Metastatic Pancreatic Carcinoma in the Ovary (tissue), 1 donor: ENCODE measurements around the genes ULK4, CCDC13 and GASK1A.

DNA sequence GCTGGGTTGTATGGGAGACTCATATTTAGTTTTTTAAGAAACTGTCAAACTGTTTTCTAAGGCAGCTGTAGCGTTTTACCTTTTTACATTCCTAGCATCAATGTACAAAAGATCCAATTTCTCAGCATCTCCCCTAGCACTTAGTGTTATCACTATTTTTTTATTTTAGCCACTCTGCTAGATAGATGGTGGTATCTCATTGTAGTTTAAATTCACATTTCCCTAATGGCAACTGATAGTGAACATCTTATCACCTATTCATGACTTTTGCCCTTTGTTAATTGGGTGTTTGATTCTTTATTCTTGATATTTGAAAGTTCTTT, 201.4 kb downstream of the CTNNB1 start:
- PRO-cap = no peak

DNA sequence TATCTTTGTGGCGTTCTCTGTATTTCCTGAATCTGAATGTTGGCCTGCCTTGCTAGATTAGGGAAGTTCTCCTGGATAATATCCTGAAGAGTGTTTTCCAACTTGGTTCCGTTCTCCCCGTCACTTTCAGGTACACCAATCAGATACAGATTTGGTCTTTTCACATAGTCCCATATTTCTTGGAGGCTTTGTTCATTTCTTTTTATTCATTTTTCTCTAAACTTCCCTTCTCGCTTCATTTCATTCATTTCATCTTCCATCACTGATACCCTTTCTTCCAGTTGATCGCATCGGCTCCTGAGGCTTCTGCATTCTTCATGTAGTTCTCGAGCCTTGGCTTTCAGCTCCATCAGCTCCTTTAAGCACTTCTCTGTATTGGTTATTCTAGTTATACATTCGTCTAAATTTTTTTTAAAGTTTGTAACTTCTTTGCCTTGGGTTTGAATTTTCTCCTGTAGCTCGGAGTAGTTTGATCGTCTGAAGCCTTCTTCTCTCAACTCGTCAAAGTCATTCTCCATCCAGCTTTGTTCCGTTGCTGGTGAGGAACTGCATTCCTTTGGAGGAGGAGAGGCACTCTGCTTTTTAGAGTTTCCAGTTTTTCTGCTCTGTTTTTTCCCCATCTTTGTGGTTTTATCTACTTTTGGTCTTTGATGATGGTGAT, 315.1 kb downstream of the ULK4 start:
- PRO-cap = no peak

- PRO-cap = no peak
These were observed 1.1 kb downstream of the ULK4 start for GRCh38 chr3:41960691-41961320.

DNA sequence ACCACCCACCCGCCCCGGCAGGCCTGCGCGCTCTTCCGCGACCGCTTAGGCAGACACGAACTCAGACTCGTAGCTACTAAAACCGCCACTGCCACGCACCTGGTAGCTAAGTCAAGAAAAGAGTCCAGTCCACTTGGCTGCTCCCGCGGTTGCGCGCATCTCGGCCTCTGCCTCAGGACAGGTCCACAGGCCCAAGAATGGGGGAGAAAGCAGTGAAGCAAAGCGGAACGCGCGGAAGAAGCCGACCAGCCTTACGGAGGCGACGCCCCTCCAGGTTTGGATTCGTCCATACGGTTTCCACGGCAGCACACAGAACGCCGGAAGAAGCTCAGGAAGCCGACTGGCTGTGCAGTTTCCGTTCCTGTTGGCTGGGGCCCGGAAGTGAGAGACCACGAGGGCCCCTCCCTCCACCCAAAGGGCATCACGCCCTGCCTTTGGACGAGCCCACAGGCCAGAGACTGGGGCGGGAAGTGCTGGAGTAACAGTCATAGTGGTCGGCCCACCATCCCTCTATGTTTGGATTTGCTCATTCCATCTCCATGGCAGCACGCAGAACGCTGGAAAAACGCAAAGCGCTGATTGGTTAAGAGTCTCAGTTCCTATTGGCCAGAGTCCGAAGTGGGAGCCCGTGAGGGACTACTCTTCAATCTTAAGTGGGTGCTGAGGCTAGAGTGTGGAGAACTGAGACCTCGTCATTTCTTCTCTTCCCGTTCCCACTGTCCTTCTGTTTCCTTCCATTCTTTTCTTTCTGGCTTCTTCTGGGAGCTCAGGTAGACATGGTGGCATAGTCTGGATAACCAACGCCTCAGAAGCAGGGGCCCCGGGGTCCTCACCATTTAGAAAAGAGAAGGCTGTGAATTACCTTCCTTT, at the start of gene ULK4:
Gene ULK4 (minus strand): TSS at position 187 of the 870 bp plus-strand sequence.
- PRO-cap = unidirectional peak, minus-strand start at position 169 of the sequence; unidirectional peak, plus-strand start at position 669 of the sequence

- PRO-cap = bidirectional peak, plus-strand start at chr3:42025830, minus-strand start at chr3:42025732
These were observed 63.7 kb upstream of the ULK4 start for GRCh38 chr3:42025411-42026148.

DNA sequence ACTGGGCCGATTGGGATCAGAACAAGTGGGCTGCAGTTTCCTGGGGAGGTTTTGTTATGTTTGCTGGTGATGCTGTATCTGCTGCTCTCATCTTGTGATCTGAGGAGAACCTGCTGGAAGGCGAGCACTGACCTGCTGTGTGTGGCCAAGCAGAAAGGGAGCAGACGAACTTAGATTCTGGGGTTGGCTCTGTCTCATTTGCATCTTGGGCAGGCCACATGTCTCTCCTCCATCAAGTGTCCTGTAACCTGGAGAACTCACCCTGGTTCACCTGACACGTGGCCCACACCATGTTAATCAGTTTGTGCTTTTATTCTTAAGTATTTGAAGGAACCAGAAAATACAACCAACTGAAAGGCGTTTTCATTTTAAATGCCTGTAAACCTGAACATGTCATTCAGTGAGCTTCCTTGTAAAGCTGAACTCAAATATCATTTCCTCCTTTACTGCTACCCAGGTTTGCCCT, 33.6 kb upstream of the TRAK1 start:
- PRO-cap = no peak

DNA sequence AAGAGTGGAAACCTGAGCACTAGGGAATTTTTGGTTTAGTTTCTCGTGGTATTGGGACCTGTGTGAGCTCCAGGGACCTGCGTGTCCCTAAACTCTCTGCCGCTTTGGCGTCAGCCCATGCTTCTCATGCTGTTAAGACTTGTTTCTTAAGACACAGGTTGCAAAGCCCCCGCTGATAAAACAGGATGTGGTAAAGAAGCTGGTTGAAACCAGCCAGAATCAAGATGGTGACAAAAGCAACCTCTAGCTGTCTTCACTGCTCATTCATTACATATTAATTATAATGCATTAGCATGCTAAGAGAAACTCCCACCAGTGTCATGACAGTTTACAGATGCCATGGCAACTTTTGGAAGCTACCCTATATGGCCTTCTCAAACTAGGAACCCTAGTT, 64.6 kb downstream of the LYZL4 start:
- PRO-cap = no peak

DNA sequence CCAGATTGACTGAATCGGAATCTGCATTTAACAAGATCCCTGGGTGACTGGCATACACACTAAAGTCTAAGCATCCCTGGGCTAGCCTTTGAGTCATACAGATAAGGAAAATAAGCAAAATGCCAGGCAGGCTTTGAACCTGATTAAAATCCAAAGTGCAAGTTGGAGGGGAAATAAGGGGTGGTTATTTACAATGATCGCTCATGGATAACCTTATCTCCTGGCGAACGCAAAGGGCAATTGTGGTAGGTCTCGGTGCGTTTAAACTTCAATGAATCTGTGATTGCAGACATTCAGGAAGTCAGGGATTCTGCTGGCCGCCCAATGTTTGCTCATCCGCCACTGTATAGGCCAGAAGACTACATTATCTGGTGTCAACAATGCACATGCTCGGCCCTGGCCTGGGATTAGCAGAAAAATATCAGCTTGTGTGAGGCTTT, 11.8 kb upstream of the LYZL4 start:
- PRO-cap = no peak

DNA sequence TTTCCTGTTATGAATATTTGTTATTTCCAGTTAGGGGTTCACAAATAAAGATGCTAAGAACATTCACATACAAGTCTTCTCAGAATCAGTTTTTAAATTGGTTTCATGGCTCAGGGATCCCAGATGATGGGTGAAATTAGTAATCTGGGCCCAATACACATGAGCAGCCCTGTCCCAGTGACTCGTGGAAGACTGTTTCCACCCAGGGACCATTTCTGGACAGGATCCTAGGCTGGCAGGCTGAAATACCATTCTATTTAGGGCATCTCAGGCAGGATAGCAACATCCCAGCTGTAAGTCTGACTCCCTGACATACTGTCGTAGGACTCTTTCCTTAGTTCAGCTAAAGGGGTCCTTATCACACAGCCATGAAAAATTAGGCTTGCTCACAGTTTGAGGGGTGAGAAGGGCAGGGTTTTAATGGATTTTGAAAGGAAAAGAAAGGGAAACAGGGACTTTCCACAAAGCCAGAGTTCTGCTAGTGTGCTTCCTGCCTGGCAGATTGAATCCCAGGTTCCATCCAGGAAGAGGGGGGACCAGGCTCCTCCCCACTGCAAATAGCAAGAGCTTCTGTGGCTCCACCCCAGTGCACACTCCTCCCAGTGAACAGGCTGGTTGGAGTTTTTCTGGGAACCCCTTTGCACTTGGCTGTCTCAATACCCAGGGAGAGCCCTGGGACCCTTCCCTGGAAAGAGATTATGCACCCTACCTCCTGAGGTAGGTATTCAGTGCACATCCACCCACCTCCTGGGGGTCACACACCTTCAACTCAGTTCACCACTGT, 41.3 kb upstream of the LYZL4 start:
- PRO-cap = no peak

DNA sequence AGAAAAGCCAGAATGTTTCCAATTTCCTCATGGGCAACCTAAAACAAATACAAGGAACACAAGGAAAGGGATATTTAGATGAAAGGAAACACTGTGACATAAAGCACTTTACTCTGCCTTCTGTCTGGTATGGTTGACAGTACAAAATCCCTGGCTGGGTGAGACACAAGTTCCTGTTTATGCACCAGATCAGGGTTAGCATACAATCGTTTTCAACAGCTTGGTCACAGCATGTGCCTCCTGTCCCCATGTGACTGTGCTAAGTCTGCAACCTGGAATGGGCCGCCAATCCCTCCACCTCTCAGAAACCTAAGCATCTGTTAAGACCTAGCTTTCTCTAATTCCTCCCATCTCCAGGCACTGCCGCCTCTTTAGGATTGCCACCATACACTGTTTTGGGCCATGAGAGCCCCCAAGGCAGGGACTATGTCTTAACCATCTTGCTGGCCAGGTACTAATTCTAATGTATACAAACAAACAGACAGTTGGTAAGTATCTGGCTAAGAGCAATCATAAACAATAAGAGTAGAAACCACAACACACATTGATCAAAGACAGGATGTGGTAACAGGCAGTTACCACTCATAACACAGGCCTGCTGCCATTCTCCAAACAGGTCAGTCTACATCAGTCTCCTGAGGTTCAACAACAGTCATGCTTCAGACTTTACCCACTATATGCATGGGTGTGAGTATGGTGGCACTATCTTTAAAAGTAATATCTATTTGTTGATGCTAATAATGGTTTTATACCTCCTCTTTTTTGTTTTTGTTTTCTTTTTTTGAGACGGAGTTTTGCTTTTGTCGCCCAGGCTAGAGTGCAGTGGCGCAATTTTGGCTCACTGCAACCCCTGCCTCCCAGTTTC, 25.6 kb downstream of the SEC22C start:
- PRO-cap = no peak

- PRO-cap = no peak
These were observed 14.1 kb upstream of the ZBTB47 start for GRCh38 chr3:42639163-42639983.

DNA sequence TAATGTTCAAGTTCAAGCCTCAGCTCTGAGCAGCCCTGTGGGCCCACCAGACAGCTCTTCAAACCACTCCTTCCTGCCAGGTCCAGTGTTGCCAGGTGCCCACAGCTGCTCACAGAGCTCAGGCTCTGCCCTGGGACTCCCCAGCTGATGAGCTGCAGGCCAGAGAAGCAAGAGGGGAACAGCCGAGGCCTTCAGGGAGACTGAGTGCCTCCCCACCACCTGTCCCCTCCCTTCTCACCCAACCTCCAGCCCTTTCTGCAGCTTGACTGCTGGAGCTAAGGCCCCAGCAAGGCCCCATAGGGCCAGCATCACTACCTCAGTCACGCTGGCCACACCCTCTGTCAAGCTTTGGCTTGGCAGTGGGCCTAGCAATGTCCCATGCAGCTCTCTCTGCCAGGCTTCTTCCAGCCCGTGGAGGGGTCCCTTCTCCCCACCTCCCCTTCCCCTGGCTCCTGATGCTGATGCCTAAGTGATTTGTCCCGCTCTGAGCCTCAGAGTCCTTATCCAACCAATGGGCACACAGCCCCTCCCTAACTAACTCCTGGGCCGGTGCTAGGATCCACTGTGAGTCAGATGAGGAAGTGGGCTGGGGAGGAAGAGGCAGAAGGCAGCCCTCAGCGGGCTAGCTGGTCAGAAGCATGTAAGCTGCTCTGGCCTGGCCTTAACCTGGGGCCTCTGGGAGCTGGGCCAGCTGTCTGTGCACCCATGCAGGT, 1.0 kb upstream of the ZBTB47 start:
- PRO-cap = unidirectional peak, plus-strand start at position 580 of the sequence

GRCh38 chr3:42669727-42670209, 15.6 kb upstream of the KLHL40 start:
- PRO-cap = no peak

GRCh38 chr3:42686184-42686558, 834 bp downstream of the KLHL40 start:
- PRO-cap = no peak

DNA sequence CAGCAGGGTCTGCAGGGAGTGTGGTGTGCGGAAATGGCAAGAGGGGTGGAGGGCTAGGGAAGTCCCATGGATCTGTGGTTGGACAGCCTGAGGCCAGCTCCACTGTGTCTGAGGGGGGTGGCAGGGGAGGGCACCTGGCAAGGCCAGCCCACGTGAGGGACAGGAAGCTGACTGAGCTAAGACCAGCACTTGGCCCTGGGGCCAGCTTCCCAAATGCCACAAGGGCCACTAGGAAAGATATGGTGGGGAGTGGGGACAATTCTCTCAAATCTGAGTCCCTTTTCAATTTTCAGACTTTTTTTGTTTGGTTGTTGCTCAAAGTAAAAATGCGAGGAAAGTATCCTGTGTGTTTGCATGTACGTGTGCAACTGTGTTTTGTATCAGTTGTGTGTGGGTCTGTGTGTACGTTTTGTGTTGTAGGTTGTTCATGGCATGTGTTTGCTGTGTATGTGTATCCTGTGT, 2.0 kb upstream of the HHATL start:
- PRO-cap = no peak

DNA sequence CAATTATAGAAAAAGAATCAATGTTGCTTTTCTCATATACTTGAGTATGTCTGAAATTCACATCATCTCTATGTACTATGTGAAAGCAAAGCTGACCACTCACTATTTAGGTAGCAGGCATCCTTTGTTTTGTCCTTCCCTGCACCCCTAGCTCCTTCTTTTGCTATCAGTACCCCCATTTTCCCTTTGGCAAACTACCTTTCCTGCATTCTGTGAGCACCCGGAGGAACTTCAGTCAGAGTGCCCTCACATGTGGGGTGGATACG, 26.6 kb upstream of the HHATL start:
- PRO-cap = no peak

GRCh38 chr3:42731807-42732834, 29.5 kb upstream of the HHATL start:
- PRO-cap = no peak

DNA sequence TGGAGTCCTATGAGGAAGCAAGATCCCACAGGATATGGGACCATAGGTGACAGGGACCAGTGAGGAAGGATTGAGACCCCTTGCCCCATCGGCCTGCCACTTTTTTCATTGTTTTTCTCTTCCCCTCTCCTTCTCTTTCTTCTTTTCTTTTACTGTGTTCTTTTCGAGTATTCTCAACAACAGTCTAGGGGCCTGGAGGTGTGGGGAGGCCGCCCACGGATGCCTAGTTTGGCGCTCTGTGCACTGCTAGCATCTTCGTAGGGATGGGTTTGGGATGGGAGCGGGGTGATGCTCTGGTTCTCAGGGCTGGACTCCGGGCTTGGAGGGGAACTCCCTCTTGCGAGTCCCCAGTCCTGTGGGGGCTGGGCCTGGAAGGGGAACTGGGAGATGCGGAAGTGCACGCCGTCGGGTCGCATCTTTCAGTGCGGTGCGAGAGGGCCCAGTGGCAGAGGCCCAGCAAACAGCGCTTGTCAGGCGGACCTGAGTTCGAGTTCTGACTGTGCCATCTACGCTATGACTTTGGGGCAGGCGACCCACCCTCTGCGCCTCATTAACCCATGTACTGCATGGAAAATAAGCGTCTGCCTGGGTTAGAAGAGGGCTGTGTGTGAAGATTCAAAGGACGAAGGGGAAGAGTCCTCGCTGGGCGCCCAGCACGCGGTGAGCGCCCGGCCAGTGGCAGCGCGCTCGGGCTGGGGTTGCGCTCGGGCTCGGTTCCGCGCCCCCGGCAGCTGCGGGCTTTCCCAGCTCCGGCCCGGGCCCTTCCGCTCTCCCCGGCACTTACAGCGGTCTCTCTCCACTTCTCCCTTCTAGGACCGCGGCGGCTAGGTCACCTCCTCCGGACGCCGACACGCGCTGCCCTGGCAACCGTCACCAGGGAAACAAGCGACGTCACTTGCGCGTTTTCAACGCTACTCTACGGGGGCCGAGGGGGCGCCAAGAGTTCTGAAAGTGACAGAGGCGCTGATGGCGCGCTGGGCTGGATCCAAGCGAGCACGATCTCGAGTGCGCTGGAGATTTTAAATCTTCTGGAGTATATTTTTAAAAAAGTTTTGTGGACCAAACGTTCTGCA, at the start of gene CCDC13:
Gene CCDC13 (minus strand): TSS at position 862 of the 1,073 bp plus-strand sequence.
- PRO-cap = bidirectional peak, plus-strand start at position 957 of the sequence, minus-strand start at position 784 of the sequence

DNA sequence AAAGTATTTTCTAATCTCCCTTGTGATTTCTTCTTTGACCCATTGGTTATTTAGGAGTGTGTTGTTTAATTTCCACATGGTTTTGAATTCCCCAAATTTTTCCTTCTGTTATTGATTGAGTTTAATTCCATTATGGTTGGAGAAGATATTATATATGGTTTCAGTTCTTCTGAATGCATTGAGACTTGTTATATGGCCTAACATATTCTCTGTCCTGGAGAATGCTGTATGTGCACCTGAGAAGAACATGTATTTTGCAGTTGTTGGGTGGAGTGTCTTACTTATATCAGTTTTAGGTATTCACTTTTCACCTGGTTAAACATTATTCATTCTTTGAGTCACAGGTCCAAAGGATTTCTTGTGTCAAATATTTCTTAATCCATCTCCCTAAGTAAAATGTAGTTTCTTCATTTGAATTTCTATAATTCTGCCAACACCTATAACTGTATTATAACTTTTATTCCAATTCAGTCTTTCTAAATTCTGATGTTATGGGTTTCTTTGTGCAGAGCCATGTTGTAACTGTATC, 17.8 kb downstream of the ACKR2 start:
- PRO-cap = no peak

GRCh38 chr3:42978943-42979960, at the start of gene GASK1A:
Gene GASK1A, plus strand, starts transcription at chr3:42979311.
- PRO-cap = no peak